Measurements from ENCODE around the genes RAB41, OGT and PIN4.

DNA sequence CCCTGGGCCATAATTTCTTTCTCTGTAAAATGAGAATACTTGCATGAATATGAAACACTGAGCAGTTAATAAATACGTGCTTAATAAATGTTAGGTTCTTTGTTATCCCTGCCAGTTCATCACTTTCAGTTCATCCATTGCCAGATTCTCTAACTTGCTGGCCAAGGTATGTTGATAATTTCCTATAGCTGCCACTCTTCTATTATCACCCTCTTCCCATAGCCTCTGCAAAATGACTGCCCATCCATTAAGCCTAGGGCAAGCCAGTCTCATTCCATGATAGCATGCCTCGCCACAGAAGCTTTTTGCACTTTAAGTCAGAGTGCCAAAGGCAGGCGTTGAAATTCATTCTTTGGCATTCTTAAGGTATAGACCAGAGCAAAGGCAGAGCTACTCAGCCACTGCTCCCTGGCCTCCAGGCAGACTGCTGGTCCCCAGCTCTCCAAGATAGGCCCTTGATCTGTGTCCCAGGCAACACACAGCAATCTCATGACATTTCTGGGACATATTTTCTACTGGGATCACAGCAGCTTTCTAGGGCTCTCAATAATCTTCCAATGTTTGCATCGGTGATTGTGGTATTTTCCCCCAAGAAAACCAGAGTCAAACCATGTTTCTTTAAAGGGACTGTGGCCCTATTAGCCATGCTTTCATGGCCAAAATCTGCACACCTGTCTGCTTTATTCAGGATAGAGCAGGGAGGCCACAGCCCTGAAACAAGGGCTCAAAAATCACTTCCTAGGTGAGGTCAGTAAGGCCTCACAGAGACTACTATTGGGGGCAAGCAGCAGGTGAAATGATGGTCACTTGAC lies 388.7 kb downstream of the OPHN1 start:
- RRBS = no CpG with 5 or more reads among the region's 4 CpGs

GRCh38 chrX:68079062-68079849 lies 354.0 kb downstream of the OPHN1 start:
- RRBS = no CpG with 5 or more reads among the region's 4 CpGs

- RRBS = no CpG with 5 or more reads among the region's 5 CpGs
These were observed 44.2 kb downstream of the STARD8 start for GRCh38 chrX:68691520-68692298.

DNA sequence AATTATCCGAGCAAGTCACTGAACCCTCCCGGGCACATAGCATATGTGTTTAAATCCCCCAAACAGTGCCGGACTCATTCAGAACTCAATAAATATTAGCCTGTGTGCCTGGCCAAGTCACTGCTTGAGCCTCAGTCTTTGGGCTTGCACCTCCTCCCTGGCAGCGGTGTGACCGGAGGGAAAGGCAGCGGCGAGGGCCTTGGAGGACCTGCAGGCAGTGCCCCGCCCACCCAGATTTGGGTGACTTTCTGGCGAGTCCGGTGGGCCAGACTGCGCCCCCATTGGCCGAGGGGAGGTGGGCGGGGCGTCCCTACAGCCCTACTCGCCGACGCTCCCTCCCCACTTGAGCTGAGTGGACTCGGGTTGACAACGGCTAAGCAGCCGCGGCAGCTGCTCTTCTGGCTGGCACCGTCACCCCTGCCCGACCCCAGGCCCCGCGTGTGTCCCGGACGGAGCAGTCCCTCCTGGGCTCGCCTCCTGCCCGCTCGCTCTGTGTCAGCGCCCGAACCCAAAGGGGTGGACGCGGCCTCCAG lies 45.9 kb downstream of the STARD8 start:
- RRBS = 10% methylated on average over 7 of the region's 34 CpGs

GRCh38 chrX:68936471-68937138 lies 107.8 kb downstream of the EFNB1 start:
- RRBS = no CpG with 5 or more reads among the region's 1 CpG

GRCh38 chrX:68998577-68999307 lies 166.5 kb downstream of the PJA1 start:
- RRBS = no CpG with 5 or more reads among the region's 6 CpGs

GRCh38 chrX:69128471-69128966 lies 36.7 kb downstream of the PJA1 start:
- RRBS = 16% methylated on average over 13 of the region's 37 CpGs

DNA sequence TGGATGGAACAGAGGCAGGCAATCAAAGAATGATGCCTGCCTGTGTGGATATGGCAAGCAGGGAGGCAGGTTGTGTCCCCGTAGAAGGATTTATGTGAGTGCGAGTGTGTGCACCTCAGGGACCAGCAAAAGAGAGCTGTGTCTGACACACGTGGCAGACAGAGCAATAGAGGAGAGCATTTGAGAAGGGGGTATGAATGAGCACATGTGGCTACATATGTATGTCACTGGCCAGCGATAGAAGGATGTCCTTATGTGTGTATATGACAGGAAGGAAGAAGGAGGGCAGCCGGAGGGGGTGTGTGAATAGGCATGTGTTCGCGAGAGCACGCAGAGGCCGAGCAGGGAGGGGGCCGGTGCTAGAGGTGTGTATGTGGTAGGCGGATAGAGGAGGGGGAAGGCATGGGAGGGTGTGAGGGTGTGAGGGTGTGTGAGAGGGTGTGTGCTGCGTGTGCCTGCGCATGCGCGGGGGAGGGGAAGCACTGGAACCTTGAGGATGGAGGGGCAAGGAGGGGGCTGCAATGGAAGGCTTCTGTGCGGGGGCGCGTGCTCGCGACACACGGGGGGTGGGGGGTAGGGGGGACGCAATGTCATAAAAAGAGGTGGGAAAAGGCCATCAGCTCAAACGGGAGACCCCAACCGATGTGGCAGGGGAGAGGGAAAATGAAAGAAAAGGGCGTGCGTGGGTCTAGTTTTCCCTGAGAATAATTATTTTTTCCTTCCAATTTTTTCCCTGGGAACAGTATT lies 899 bp downstream of the PJA1 start:
- RRBS = 4% methylated on average over 6 of the region's 26 CpGs

DNA sequence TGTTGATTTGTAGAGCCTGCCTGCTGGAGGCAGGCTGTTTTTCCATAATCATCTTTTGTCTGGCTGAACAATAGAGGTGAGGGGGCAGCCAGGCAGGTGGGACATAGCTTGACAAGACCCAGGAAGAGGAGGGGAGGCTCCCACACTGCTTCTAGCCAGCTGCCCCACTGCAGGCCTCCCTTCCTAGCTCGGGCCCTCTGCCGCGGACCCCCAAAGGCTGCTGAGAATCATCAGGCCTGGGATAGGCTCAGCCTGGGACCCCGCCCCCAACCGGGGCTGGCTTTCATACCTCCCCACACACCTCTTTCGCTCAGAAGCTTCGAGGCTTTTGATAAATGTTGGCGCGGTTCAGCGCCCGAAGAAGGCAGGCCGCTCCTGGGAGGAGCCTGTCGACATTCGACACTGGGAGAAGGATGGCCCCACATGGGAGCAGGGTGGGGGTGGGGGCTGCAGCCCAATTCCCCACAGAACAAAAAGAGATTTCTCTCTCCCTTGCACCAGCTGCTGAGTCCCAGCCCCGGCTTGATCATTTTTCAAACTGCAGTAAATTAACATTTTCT lies 112.7 kb upstream of the PJA1 start:
- RRBS = no CpG with 5 or more reads among the region's 15 CpGs

GRCh38 chrX:69279838-69280037 lies 114.5 kb upstream of the PJA1 start:
- RRBS = no CpG with 5 or more reads among the region's 4 CpGs

- RRBS = 85% methylated on average over 3 of the region's 23 CpGs
These were observed at the start of gene RAB41 for GRCh38 chrX:70281951-70282450. Gene RAB41 (plus strand): TSS chrX:70282172.

DNA sequence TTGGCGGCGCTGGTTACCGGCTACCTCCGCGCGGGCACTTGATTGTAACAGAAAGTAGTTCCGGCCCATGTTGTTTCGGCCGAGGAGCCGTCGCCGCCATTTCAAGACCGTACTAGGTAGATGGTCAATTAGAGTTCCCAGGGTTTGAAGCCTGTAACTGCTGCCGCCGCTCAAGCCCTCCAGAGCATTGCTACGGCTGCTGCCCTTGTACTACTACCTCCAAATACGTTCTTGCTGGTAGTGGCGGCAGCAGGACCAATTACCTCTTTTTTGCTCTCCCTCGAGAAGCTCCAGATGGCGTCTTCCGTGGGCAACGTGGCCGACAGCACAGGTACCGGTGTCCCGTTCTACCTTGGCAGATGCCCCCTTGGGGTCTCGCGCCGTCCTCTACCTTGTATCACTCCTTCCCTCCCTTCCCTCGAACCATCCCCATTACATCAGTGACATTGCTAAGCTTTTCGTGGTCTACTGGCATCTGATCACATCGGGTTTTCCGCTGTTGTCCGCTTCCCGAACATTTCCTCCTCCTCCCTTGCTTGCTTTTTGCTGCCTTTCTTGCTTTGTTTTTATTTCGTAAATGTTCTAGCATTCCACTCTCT lies at the start of gene OGT:
Gene OGT, plus strand, starts transcription at position 99 of the 599 bp plus-strand sequence.
- RRBS = 7% methylated on average over 4 of the region's 35 CpGs

- RRBS = no CpG with 5 or more reads among the region's 14 CpGs
These were observed 1.4 kb downstream of the OGT start for GRCh38 chrX:71534276-71534727.

DNA sequence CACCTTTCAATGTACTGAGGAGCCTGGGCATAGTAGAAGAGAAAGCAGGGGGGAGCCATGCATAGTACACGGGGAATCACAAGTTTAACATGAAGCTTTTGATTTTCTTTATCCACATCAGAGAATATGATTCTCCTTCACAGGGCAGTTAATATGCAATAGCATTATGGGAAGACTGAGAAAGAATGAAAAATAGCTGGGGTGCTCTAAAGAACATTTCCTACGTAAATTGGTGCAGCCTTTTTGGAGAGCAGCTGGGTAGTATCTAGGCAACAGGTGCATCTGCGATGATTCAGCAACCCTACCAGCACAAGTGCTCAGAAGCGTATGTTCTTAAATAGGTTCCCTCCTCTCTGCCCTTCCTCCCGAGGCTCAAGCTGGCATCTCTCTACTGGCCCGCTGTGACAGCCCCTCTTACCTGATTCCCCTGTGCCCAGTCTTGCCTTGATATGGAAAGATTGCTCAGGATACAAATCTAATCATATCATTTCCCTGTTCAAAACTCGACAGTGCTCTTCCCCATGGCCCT lies 18.5 kb upstream of the CXCR3 start:
- RRBS = no CpG with 5 or more reads among the region's 7 CpGs

DNA sequence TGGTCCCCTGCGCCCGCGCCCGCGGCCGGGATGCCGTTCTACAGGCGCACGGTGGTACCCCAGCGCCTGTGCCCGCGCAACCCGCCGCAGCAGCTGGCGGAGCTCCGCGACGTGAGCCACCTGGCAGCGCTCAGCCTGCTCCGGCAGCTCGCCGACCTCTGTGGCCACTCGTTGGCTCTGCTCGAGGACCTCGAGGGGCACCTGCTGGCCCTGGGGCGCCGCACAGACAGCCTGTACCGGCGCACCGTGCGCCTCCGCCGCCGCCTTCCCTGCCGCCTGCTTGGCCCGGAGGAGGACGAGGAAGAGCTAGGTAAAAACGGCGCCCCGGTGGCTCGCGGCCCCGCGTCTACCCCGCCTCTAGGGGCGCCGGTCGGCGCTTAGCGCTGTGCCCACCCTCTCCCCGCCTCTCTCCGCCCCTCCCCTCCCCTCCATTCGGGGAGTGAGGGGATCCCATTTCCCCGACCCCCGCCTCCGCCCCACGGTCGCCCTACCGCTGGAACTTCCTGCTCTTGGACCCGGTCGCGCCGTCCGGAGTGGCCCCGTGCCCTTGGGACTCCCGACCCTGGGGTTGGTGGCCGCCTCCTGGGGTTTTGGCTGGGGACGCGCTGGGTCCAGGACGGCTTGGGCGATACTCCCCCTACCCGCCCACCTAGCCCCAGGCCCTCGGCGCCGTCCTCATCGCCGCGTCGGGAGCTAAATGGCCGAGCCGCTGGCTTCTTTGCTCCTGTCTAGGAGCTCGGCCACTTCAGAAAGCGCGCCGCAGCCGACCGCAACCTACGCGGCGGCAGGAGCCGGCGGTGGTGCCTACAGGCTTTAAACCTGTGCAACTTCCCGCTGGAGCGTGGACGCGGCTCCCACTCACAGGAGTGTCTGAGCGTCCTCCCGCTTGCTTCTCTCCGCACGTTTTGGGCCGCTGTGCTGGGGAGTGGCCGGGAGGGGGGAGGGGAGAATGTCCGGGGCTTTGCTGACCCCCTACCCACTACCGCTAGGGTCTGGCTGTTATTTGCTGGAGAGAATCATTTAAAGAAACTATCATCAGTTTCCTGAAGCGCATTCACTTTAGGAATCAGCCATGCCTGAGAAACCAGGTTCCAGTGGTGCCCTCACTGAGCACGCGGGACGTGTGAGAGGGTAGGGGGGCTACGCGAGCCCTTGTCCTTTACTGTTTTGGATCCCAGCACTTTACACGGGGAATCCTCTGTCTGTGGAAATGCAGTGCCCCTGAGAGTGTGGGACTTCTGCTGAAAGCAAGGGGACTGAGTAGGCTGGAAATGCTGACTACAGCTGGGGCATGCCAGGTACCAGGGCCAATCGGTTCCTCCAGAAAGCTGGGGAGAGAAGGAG lies 885 bp downstream of the NHSL2 start:
- RRBS = 1% methylated on average over 35 of the region's 112 CpGs

- RRBS = no CpG with 5 or more reads among the region's 6 CpGs
These were observed 37.3 kb upstream of the PIN4 start for GRCh38 chrX:72144133-72144716.

- RRBS = 10% methylated on average over 2 of the region's 50 CpGs
These were observed at the start of gene PIN4 for GRCh38 chrX:72180871-72182163. Gene PIN4 (plus strand): TSS chrX:72181757.

GRCh38 chrX:72182986-72183570 lies 1.5 kb downstream of the PIN4 start:
- RRBS = no CpG with 5 or more reads among the region's 3 CpGs

GRCh38 chrX:72716683-72717380 lies 2.7 kb upstream of the PHKA1 start:
- RRBS = no CpG with 5 or more reads among the region's 7 CpGs

GRCh38 chrX:72740632-72741065 lies 26.5 kb upstream of the PHKA1 start:
- RRBS = no CpG with 5 or more reads among the region's 6 CpGs

Measured in mononuclear cell (primary cell).